Metastatic Liver Carcinoma in the Adrenal Gland (tissue), 2 donors: ENCODE measurements around a stretch of chr2.

GRCh38 chr2:237335889-237336709 lies 77.9 kb downstream of the COL6A3 start:
- PRO-cap, 2 experiments: no peak in any of the 2 experiments

DNA sequence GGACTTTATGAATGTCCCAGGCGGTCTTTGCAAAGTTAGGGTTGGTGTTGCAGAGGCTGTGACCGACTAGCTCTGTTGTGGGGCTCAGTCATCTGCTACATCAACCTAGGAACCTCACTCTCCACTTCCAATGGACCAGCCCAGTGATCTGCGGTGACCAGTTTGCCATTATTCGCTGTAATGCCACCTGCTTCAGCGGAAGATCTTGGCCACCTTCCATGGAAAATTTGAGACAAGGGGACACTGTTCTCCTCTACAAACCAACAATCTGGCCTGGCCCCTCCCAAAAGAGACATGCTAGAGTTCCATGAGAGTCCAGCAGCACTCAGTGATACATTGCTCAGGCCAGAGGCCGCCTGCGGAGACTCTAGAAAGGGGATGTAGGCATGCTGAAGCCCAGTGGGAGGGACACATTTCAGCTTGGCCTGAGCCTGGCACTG lies 58.3 kb downstream of the COL6A3 start:
- PRO-cap, 2 experiments: no peak in any of the 2 experiments

DNA sequence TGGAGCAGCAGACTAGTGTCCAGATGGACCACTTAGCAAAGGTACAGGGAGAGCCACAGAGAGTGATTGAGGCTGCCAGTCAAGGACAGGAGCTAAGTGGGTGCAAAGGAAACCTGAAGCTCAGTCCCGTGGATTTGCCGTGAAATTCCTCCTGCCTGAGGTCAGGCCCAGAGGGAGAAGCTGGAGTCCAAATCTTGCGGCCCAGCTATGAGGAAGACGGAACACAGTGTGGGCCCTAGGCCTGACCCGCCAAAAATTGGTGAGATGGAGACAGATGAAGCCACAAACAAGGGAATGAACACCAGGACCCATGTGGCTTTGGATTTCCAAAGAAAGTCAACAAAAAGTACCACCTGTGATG lies 11.0 kb downstream of the COL6A3 start:
- PRO-cap, 2 experiments: no peak in any of the 2 experiments

DNA sequence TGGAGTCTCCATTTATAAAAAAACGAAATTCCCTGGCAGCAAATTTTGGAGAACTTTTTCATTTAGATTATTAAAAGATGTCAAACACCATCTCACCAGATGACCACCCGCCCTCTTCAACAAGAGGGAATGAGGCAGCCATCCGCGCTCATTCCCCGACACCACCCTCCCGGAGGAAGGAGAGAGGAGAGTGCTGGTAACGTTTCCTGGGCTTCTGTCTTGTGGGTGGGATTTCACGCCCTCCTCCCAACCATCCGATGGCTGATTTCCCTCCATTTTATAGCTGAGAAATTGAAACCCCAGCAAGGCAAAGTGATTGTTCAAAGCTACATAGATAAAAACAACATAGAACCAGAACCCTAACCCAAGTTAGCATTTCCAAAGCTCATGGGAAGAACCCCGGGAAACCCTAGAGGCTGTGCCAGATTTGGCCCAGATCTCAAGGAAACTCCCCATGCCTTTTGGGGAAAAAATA lies 8.6 kb downstream of the COL6A3 start:
- PRO-cap, 2 experiments: no peak in any of the 2 experiments

DNA sequence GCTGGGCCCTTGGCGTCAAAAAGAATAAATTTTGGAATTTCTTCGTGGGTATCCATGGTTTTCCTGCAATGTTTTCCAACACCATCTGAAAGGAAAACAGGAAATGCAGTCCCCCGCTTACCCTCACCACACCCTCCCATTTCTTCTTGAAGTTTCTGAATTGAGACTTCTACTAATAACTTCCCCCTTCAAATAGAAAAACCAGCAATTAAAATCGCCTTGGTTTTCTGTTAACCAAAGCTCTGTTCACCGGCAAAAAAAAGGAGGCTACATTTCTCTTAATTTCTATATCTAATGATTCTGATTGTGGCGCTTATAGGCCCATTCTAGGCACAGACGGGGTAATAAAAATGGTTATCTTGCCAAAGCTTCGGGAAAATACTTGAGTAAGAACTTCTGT lies 483 bp upstream of the COL6A3 start:
- PRO-cap, 2 experiments: no peak in any of the 2 experiments

GRCh38 chr2:237471484-237471927 lies 15.5 kb upstream of the MLPH start:
- PRO-cap, 2 experiments: no peak in any of the 2 experiments

DNA sequence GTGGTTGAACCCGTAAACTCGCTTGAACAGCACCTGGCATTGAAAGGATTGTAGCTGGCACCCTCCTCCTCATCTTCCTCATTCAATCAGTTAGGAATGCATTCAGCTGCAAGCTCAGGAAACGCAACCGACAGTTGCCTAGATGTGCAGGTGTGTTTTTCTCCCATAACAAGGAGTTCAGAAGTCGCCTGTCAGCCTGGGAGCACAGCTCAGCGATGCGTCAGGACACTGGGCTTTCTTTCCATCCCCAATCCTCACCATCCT lies 11.0 kb upstream of the MLPH start:
- PRO-cap, 2 experiments: no peak in any of the 2 experiments

GRCh38 chr2:237486703-237487006 lies 396 bp upstream of the MLPH start:
- PRO-cap, 2 experiments: peak in 1 of 2 experiments; most common plus-strand start chr2:237486892 (in 1)

DNA sequence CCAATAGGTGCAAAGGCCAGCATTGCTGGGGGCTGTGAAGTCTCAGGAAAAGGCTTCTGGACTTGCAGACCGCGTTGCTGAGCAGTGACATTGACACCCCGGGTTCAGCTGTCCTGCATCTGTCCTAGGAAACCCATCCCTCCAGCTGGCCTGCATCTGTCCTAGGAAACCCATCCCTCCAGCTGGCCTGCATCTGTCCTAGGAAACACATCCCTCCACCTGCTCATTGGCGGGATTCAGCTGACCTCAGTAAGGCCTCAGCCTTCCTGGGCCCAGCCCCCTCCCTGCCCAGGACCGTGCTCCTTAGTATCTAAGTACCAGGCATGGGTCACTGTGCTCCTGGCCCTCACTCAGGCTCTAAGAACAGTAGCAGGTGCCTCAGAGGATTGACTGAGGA lies 1.2 kb downstream of the MLPH start:
- PRO-cap, 2 experiments: no peak in any of the 2 experiments

DNA sequence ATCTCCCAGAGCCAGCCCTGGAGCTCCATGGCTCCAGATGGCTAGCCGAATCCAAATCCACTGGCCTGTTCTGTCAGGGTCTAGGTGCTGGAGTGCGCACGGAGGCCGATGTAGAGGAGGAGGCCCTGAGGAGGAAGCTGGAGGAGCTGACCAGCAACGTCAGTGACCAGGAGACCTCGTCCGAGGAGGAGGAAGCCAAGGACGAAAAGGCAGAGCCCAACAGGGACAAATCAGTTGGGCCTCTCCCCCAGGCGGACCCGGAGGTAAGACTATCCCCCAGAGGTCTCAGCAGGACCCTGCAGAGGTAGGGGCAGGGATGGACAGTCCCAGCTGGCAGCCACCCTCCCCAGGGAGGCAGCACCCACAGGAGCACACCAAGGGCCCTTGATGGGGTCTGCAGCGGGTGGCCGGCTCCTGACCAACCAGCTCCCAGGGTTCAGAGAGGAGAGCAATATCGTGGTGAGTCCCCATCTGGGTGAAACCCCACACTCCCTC lies 26.1 kb upstream of the PRLH start:
- PRO-cap, 2 experiments: no peak in any of the 2 experiments

DNA sequence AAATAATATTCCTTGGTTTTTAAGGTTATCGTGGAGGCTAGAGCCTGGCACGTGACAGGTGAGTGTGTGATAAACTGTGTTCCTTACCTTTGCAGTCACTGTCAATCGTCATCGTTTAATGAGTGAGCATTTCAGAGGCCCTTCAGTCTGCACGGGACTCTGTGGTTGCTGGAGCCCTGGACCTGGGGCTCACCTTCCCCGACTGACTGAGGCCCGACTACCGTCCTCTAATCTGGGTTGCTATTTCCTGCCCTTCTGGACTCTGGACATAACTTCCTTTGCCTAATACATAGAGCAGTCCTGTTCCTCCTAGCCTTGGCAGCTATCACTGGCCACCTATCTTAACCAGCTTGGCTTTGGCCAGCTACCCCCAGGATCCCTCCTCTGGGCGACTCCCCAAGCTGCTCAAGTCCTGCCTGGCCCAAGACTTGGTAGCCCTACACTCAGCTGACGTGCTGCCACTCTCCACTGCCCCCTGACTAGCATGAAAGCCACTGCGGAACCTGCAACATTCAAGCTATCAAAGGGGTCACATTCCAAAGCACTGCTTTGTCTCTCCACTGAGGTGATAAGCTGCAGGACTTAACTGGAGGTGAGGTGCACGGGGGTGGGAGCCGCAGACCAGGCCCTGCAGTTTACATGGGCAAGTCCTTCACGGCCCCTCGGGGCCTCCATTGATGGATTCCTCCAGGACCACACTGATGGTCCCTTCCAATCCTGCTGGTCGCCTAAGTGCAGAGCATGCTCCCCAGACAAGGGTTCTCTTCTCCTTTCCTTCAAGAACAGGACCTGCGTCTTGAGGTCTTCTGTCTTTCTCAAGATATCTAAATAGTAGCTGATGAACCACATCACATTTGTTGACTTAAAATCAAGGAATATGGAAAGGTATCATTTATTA lies 11.1 kb upstream of the RAB17 start:
- PRO-cap, 2 experiments: no peak in any of the 2 experiments

GRCh38 chr2:237673089-237674092 lies 46.0 kb downstream of the LRRFIP1 start:
- PRO-cap, 2 experiments: no peak in any of the 2 experiments

DNA sequence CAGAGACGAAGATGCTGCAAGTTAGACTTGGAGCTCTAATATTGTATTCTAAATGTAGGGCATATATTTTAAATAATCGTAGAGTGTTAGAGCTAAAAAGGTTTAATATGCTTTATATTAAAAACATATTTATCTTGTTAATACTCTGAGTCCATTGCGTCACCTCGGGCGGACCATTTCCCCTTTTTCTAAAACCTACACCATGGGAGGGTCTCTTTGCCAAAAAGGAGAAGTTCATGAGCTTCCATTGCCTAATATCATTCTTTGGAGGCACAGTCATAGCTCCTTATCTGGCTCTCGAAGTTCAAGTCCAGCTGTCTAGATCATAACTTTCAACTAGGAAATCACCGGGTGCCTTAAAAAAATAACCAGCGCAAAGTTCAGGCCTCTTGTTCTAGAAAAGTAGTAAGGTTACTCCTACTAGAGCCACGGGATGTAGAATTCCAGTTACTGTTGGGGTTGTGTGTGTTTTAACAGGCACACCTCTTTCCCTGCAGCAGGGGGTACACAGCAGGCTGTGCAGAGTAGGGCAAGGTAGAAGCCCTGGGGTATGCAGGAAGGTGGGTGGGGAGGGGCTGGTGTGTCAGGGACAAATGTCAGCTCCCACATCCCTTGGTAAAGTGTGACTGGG lies 50.6 kb downstream of the LRRFIP1 start:
- PRO-cap, 2 experiments: no peak in any of the 2 experiments

GRCh38 chr2:237686792-237687293 lies 59.5 kb downstream of the LRRFIP1 start:
- PRO-cap, 2 experiments: no peak in any of the 2 experiments

DNA sequence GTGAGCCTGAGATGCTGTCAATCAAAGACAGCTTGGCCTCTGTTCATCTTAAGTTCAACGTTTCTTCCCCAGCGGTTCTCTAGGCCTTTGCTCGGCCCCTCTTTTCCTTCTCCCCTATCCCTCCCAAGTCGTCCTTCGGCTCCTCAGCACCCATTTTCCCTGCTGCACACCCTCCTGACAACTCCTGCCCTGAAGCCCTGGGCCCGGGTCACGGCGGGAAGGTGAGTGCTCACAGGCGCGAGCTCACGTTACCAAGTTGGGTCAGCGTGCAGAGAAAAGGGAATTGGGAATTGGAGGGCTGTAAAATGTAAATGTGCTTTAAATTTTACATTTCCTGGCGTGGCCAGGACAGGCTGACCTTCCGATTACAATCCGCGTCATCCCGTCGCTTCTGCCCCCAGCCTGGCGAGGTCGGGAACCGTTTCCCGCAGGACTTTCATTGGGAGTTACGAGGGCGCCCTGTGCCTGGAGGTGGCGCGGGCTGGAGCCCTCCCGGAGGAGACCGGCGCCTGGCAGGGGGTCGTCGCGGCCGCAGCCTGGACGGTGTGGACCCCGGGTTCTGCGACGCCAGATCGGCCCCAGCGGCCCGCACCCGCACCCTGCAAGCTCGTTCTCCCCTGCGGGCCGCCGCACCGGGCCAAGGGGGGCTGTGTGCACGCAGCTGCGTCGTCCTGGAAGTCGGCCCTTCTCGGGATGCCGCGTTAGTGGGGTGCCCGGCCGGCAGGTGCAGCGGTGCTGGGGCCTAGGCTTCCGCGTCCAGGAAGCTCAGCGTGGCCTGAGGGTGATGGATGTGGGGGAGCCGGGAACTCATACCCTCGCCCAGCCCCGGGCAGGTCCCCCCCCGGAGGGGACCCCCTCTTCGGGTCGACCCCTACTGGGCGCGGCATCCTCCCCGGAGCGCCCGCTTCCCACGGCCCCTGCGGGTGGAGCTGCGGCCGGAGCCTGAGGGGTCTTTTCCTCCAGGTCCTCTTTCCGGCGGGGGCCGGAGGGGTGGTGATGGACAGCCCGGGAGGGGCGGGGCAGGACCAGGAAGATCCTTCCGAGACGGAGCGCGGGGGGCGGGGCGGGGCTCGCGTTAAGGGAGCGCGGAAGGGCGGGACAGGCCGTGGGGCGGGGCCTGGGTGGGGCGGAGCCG lies 63.8 kb downstream of the LRRFIP1 start:
- PRO-cap, 2 experiments: peak in 2 of 2 experiments; most common minus-strand start position 972 of the sequence (in 2)

GRCh38 chr2:237694251-237694964 lies 67.0 kb downstream of the LRRFIP1 start:
- PRO-cap, 2 experiments: no peak in any of the 2 experiments

GRCh38 chr2:237699733-237700462 lies 72.5 kb downstream of the LRRFIP1 start:
- PRO-cap, 2 experiments: no peak in any of the 2 experiments

GRCh38 chr2:237894465-237895037 lies 35.1 kb downstream of the RAMP1 start:
- PRO-cap, 2 experiments: peak in 2 of 2 experiments; most common plus-strand start chr2:237894845 (in 1); most common minus-strand start chr2:237894725 (in 2)

- PRO-cap, 2 experiments: no peak in any of the 2 experiments
Observed at GRCh38 chr2:237998695-237998984, 31.8 kb downstream of the UBE2F start.

GRCh38 chr2:238126973-238127655 lies 11.4 kb upstream of the KLHL30 start:
- PRO-cap, 2 experiments: no peak in any of the 2 experiments